ENCODE results near the gene OR2AK2.

GRCh38 chr1:247220426-247220818 is 48.6 kb upstream of the ZNF124 start:
- PRO-cap: no peak
- RAMPAGE, long total RNA, 5 experiments: no peak in any of the 5 experiments
- RRBS: no CpG with 5 or more reads among the region's 29 CpGs

- PRO-cap: bidirectional peak, plus-strand start at chr1:247331321, minus-strand start at chr1:247331221
- RAMPAGE, long total RNA, 5 experiments: no peak in any of the 5 experiments
- RRBS: 0% methylated on average over 4 of the region's 25 CpGs
Observed at GRCh38 chr1:247331253-247331494, 493 bp downstream of the ZNF496 start.

- PRO-cap: bidirectional peak, plus-strand start at chr1:247333131, minus-strand start at chr1:247333061; unidirectional peak, minus-strand start at chr1:247333207; unidirectional peak, minus-strand start at chr1:247333231
- RAMPAGE, long total RNA, 5 experiments: no peak in any of the 5 experiments
- RRBS: 11% methylated on average over 10 of the region's 30 CpGs
Observed at GRCh38 chr1:247332656-247333691, 1.3 kb upstream of the ZNF496 start.

DNA sequence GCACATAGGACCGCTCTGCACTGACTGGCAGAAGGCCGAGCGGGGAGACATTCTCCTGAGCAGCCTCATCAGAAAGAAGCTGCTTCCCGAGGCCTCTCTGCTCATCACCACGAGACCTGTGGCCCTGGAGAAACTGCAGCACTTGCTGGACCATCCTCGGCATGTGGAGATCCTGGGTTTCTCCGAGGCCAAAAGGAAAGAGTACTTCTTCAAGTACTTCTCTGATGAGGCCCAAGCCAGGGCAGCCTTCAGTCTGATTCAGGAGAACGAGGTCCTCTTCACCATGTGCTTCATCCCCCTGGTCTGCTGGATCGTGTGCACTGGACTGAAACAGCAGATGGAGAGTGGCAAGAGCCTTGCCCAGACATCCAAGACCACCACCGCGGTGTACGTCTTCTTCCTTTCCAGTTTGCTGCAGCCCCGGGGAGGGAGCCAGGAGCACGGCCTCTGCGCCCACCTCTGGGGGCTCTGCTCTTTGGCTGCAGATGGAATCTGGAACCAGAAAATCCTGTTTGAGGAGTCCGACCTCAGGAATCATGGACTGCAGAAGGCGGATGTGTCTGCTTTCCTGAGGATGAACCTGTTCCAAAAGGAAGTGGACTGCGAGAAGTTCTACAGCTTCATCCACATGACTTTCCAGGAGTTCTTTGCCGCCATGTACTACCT is 8.5 kb downstream of the NLRP3 start:
- PRO-cap: no peak
- RAMPAGE, long total RNA, 5 experiments: no peak in any of the 5 experiments
- RRBS: no CpG with 5 or more reads among the region's 19 CpGs

- PRO-cap: no peak
- RAMPAGE, long total RNA, 5 experiments: no peak in any of the 5 experiments
- RRBS: 23% methylated on average over 20 of the region's 61 CpGs
Observed at GRCh38 chr1:247518132-247518674, 18.0 kb downstream of the OR2C3 start.

GRCh38 chr1:247639158-247639933 is 22.4 kb downstream of the OR14L1P start:
- PRO-cap: bidirectional peak, plus-strand start at chr1:247639590, minus-strand start at chr1:247639430
- RAMPAGE, long total RNA, 5 experiments: no peak in any of the 5 experiments
- RRBS: 12% methylated on average over 14 of the region's 63 CpGs

DNA sequence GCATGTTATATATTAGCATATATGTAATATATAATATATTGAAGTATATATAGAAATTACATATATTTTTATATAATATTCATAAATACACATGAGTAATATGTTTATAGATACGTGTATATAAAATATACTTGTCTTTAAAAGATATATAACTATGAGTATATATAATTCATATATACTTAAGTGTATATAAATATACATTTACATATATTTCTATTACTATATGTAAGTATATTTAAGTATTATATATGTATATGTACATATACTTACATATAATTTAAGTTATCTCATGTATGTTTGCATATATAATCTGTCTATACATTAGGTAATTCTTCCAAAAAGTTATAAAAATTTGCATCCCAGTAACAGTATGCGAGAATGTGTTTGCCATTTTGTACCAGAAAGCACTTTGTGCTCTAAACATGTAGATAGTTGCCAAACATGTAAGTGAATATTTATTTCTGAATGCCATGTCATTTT is at the start of gene OR2AK2:
Gene OR2AK2 (plus strand): TSS at position 413 of the 480 bp plus-strand sequence.
- PRO-cap: no peak
- RAMPAGE, long total RNA, 5 experiments: no peak in any of the 5 experiments
- RRBS: no CpG with 5 or more reads among the region's 2 CpGs

- PRO-cap: no peak
- RAMPAGE, long total RNA, 5 experiments: no peak in any of the 5 experiments
- RRBS: 85% methylated on average over 7 of the region's 30 CpGs
Observed at GRCh38 chr1:248691418-248691978, 36.2 kb upstream of the OR2T27 start.